REH cell (cell line): ENCODE measurements around the genes PAGR1, ZNF771 and SEPHS2.

DNA sequence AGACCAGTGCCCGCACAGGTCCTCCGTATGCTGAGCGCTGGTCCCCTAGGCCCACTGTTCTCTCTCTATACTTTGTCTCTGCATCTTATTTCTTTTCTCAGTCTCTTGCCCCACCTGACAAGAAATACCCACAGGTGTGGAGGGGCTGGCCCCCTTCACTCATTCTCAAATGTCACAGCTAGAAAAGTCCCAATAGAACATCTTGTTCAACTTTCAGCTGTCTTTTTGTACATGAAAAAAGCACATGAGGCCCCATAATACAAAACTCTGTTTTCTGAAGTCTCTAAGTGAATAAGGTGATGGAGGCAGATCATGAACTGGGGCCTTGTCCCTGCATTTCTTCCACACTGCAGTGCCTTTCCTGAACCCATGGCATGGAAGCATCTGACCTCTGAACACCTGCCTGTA, 4.7 kb downstream of the C16orf54 start:
- PRO-cap = no peak

- PRO-cap = no peak
Measured at GRCh38 chr16:29745121-29745847, 506 bp downstream of the C16orf54 start.

DNA sequence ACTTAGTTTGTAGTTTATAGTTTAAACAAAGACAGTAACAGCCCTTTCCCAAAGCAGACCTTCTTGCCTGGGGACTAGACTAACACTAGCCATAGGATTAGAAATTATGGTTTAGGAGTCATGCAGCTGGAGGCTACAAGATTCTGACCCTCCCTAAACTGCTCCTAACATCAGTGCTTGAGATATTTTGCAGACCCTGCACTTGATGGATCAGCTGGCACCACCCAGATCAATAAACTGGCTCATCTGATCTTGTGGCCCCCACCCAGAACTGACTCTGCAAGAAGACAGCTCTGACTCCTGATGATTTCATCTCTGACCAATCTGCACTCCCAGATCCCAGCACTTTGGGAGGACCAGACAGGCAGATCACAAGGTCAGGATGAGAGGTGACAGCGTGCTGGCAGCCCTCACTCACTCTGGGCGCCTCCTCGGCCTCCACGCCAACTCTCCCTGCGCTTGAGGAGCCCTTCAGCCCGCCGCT, 2.1 kb upstream of the C16orf54 start:
- PRO-cap = no peak

DNA sequence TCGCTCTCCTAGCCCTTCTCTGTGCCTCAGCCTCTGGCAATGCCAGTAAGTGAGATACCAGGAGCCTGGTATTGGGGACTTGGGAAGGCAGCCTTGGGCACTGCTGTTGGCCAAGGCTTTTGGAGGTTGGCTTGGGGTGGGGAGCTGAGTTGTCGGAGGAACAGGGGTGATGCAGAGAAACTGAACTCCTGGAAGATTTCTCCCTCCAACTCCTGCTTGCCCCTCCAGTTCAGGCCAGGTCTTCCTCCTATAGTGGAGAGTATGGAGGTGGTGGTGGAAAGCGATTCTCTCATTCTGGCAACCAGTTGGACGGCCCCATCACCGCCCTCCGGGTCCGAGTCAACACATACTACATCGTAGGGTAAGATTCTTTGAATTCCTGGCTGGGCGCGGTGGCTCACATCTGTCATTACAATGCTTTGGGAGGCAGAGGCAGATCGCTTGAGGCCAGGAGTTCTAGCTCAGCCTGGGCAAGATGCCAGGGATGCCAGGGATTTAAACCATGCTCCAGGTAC, 1.3 kb downstream of the ZG16 start:
- PRO-cap = no peak

DNA sequence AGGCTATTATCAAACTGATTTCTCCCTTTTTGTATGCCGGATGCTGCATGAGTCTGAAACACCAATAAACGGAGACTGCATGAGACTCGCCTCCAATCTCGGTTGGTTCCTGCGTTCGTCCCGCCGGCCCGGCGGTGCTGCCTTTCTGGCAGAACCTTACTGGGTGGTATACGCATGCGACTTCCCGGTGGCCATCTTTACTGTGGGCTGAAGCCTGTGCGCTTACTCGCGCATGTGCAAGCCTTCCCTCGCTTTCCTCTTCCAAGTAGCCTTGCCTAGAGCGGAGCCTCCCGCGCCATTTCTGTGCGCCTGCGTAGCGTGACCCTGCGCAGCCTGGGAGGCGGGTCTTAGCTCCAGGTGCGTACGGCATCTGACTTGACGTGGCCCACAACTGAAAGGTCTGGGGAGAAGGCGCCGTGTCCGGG, at the start of gene PAGR1:
PAGR1 (plus strand) TSS at position 356 of the 425 bp plus-strand sequence.
- PRO-cap = bidirectional peak, plus-strand start at position 388 of the sequence, minus-strand start at position 139 of the sequence

GRCh38 chr16:29816969-29817362, 1.0 kb downstream of the PAGR1 start:
- PRO-cap = no peak

DNA sequence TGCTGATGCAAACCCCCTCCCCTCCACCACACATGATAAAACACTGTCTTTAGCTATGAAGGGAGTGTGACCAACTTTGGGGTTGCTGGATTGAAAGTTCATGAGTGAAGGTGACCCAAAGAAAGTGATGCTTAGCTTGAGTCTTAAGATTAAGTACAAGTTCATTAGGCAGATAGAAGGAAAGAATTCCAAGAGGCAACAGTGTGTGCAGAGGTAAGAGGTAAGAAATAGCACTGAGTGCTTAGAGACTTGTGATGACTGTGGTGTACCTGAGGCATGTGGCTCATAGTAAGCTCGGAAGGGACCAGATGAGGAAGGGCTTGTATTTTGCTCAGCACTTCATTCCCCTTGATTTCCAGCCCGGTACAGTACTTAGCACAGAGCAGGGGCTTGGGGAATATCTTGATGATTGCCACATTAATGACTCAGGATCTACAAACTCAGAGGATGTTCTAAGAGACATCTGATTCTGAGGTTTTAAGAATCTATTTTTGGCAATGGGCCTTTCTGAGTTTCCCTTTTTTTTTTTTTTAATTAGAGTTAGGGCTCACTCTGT, 9.0 kb downstream of the ASPHD1 start:
- PRO-cap = no peak

GRCh38 chr16:29990011-29990488, 5.4 kb downstream of the HIRIP3 start:
- PRO-cap = no peak

DNA sequence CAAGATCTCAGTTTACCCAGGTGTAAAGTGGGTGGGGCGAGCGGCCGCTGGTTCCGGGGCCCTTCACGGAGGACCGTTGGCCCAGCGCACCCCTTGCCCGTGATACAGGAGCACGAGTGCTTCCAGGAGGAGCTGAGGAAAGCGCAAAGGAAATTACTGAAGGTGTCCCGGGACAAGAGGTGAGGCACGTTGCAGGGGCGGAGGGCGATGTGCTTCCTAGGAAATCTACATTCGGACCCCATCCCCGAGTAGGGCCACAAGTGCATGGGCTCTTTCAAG, 337 bp downstream of the INO80E start:
- PRO-cap = no peak

- PRO-cap = no peak
Measured at GRCh38 chr16:30104033-30105151, 8.4 kb upstream of the YPEL3 start.

DNA sequence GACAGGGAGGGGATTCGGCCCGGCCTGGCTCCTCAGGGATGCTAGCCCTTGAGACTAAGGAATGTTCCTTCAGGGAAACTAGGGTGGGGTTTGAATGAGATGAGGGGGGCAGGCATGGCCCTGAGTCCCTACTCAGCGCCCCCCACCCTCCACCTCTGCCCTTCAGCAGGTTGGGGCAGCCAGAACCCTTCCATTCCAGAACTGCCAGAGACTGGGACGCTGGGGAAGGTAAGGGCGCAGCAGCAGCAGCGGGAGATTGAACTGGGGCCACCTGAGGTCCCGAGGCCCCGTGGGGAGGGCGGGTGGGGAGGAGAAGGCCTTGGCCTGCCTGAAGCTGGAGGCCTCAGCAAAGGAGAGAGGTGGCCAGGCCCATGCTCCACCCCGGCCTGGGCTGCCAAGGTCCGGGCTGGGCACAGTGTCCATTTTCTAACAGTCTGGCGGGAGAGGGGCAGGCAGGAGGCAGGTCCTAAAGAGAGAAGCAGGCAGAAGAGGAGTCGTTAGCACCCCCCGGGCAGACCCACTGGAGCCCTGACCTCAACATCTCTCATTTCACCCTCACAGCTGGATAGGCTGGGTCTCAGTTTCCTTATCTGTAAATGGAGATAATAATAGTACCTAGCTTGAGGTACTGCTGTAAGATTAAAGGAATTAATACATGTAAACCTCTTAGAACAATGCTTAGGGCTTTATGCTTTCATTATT, 1.1 kb upstream of the GDPD3 start:
- PRO-cap = no peak

DNA sequence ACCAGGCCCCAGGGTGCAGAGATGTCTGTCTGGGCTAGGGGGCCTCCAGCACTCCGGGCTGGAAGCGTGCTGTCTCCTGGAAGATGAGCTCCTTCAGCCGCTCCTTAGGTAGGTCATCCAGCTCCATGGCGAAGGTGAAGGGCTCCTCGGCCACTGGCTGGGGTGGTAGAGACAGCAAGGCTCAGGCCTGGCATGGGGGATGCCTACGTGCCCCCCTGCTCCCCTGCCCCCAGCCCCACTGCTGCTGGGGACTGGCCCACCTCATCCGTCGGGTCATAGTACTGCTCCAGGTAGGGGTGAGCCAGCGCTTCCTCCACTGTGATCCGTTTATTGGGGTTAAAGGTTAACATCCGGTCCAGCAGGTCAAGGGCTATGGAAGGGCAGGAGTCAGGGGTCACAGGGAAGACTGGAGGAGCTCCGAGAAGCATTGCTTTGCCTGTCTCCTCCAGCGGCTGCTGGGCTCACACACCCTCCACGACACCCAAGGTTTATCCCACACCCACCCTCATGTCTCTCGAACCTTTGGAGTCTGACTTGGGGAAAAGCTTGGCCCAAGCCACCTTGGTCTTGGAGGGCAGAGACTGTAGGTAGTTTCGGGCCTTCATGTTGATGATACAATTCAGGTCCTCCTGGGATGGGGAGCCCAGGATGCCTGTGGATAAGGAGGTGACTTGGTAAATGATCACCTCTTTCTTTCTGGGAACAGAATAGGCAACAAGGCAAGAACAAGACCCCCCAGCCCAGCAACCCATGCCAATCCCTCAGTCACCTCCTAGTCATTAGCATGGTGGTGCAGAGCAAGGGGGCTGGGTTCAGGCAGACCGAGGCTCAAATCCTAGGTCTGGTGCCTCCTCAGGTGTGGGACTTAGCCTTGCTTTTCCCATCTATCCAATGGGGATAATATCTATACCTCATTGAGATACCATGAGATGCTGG, 3.6 kb upstream of the GDPD3 start:
- PRO-cap = no peak

DNA sequence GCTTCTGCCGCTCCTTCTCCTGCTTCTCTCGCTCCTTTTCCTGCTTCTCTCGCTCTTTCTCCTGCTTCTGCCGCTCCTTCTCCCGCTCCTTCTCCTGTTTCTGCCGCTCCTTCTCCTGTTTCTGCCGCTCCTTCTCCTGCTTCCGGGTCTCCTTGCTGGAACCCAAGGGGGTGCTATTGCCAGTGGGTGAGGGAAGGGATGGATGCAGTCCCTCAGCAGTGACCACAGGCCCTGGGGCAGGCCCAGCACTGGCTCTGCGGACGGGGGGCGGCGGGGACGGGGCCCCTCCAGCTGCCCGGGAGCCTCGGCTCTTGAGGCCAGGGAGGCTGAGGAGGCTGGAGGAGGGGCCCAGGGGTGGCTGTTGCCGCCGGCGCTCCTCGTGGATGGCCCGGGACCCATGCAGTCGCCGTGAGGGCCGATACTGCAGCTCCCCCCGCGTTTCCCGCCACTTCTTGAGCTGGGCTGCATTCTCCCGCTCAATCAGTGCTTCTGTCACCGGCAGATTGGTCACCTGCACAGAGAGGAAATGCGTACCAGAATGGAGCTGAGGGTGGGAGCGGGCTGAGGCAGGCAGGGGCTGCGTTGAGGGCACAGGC, 3.1 kb upstream of the CD2BP2 start:
- PRO-cap = no peak

GRCh38 chr16:30372041-30372533, 1.8 kb upstream of the TBC1D10B start:
- PRO-cap = no peak

DNA sequence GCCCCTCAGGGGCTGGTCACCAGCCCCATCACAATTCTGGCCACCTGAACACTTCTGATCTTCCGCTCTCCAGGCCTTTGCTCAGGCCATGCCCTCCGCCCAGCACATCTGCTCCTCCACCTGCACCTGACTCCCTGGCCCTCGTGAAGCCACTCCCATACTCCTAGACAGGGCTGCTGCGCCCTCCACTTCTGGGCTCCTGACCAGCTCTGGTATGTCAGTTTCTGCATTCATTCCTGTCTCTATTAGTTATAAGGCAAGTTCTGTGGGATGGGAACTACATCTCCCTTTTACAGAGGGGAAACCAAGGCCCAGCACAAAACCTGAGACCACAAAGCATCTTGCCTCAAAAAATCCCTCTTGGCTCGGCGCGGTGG, 1.8 kb upstream of the MYL11 start:
- PRO-cap = no peak

DNA sequence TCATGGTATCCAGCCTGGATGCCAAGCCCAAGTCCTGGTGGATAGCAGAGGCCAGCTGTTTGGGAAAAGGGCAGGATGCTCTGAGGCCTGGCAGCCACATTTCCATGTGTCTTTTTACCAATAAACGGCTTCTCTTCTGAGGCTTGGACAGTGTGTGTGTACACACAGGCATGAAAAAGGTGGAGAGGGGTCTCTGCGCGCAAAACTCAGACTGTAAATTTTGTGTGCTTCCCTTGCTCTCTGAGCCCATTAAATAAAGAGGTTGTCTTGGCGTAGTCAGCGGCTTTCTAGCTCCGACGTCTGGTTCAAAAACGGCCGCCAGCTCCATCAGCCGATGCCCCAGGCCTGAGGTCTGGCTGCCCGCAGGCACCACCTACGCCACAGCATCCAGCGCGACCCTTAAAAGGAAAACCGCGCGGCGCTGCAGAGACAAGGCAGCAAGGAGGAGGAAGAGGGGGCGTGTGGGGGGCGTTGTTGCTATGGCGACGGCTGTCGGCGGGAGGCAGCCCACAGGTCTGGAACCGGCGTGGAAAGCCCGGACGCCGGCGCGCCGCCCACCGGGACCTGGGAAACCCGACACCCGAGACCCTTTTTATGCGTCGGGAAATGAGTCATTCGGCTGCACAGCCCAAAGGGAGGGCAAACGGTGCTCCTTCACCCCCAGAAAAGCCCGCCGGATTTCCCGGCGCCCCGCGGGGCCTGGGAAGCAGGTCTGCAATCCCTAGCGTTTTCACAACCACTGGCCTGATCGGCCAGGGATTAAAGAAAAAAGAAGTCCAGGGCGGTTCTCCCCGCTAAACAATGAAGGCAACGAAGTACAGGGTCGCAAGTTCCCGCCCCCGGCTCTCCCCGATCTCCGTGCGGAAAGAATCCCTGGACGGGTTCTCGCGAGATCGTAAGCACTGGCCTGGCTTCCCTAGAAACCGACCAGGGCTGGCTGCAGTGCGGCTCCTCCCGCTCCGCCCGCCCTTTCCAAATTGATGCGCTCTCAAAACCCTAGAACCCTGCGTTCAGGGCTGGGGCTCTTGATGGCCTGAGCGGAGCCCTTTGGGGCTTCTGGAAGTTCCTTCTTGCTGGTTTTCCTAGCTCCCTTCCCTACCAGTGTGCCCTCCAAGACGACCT, 5.0 kb downstream of the ZNF48 start:
- PRO-cap = bidirectional peak, plus-strand start at position 282 of the sequence, minus-strand start at position 259 of the sequence; bidirectional peak, plus-strand start at position 614 of the sequence, minus-strand start at position 406 of the sequence; bidirectional peak, plus-strand start at position 919 of the sequence, minus-strand start at position 868 of the sequence

GRCh38 chr16:30406920-30407873, at the start of gene ZNF771:
Gene ZNF771, plus strand, starts transcription at chr16:30407606.
- PRO-cap = bidirectional peak, plus-strand start at chr16:30407297, minus-strand start at chr16:30407194; bidirectional peak, plus-strand start at chr16:30407640, minus-strand start at chr16:30407486

DNA sequence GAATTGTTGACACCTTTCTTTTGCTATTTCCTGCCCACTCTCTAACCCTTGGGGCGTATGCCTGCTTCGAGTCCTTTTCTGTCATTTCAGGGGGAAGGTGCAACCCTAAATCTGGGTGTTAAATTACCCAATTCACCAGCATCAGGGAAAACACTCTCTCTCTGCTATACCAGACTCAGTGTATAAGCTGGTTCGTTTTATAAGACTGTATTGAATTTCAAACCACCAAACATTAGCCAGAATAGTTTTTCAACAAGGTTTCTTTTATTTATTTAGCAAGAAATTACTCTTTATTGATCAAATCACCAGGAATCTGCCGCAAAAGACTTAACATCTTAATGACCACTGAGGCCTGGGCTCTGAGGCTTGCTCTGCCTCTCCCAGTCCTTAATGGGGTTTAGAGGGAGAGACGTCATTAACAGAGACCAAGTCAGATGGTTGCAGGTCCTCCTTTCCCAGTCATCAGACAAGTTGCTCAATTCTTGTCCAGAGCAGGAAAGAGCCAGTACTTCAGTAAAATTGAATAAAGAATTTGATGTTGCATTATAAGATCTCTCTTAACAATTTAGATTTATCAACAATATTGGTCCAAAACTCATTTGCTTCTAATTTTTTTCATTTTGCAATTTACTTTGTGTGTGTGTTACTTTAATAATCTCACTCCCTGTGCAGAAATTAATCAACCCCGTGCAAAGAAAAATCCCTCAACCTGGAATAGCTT, 2.1 kb downstream of the SEPHS2 start:
- PRO-cap = no peak

DNA sequence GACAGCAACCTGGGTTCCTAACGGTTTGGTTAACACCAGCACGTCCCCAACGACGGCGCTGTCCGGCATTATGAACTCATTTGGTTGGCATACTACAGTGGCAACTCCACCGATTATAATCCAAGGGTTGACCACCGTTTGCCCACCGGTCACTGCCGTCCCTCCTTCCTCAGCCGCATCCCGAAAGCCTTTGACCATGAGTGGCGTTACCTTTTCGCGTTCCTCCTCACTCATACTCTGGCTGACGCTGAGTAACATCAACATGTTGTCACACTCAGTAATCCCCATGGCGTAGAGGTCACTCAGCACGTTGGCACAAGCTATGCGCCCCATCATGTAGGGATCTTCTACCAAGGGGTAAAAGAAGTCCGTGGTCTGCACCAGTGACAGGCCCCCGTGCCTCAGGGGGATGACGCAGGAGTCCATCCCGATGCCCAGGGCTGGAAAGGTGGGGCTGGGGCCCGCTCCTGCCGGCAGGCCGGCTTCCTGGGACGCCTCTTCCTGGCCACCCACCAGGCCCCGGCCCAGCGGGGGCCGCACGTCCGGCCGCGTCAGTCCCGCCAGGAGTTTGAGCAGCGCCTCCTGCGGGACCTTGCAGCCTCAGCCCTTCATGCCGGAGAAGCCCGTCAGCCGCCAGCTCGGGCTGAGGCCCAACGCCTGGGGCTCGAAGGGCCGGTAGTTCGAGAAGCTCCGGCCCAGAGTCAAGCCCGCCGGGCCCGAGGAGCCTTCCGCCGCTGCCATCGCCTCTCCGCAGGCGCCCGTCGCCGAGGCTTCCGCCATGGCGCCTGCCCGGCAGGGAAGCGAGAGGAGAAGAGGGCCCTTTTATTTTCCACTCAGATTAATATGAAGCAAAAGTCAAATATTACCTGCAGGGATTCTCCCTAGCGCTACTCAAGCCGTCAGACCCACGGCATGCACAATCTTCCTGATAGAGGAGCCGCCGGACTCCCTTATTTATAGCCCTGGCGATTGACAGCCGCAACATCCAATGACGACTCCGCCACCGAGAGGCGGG, at the start of gene SEPHS2:
SEPHS2 (minus strand) TSS at position 927 of the 1,015 bp plus-strand sequence.
- PRO-cap = unidirectional peak, plus-strand start at position 611 of the sequence; bidirectional peak, plus-strand start outside the sequence, minus-strand start at position 927 of the sequence

DNA sequence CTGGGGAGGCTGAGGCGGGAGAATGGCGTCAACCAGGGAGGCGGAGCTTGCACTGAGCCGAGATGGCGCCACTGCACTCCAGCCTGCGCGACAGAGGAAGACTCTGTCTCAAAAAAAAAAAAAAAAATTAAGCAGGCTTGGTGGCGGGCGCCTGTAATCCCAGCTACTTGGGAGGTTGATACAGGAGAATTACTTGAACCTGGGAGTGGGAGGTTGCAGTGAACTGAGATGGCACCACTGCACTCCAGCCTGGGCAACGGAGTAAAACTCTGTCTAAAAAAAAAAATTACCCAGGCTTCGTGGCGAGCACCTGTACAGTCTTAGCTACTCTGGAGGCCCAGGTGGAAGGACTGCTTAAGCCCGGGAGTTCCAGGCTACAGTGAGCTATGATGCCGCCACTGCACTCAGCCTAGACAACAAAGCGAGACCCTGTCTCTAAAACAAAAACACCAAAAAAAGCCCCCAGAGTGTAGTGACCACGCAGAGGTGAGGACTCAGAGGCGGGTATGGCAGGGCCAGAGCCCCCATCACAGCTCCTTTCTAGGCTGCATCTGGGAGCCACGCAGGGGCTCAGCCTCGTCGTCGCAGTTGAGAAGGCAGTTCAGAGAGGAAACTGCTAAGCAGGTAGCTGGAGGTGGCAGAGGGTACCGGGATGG, 1.0 kb downstream of the ZNF764 start:
- PRO-cap = unidirectional peak, plus-strand start at position 585 of the sequence